Hair follicular keratinocyte (primary cell): ENCODE measurements around the genes PPP2R5D, MEA1, POLH and MRPS18A.

DNA sequence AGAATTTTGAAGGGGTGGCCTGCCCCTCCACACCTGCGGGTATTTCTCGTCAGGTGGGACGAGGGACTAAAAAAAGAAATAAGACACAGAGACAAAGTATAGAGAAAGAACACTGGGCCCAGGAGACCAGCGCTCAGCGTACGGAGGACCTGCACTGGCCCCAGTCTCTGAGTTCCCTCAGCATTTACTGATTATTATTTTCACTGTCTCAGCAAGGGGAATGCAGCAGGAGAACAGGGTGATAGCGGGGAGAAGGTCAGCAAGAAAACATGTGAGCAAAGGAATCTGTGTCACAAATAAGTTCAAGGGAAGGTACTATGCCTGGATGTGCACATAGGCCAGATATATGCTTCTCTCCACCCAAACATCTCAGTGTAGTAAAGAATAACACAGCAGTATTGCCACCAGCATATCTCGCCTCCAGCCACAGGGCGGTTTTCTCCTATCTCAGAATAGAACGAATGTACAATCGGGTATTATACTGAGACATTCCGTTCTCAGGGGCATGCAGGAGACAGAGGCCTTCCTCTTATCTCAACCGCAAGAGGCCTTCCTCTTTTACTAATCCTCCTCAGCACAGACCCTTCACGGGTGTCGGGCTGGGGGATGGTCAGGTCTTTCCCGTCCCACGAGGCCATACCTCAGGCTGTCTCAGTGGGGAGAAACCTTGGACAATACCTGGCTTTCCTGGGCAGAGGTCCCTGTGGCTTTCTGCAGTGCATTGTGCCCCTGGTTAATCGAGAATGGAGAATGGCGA lies 3.2 kb upstream of the C6orf226 start:
- RAMPAGE, long total RNA: no peak

GRCh38 chr6:42901469-42902208 lies 11.0 kb upstream of the C6orf226 start:
- RAMPAGE, long total RNA: no peak

DNA sequence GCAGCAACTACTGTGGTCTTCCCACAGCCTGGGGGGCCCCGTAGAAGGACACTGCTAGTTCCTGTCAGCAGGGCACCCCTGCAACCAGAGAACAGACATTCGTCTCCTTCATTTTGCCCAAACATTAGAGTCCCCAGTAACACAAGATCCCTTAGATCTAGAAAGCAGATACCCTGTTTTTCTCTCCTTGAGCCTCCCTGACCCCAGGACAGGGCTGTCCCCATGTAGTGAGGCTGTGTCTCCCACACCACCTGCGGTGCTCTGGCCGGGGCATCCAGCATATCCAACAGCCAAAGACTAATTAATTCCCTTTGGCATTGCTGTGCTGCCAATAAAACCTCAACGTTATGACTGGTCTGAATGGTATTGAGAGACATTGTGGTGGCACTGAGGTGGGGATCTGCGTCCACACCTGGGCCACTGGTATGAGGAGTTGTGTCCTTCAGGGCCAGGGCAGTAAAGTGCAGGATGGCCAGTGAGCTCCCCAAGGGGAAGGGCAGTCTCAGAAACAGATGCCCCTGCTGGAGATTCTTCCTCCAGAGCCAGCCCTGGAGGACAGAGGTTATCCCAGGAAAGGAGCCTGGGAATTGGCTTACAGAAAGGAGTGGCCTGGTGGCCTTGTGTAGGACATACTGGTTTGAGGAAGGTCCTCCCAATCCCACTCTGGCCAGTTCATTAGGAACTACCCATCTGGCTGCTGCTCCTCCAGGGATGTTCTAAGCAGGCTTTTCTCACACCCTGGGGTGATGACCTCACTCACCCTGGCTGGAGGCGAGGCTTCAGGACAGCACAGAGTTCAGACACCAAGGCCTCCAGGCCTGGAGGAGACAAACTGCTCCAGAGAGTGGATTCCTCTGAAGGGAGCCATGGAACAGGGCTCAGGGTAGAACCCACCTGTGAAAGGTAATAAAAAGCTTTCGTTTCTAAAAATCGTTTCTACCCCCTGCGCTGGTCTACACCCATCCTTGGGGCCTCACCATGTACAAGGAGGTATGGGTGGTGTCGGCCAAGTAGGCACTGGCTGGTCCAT lies 8.7 kb downstream of the GNMT start:
- RAMPAGE, long total RNA: no peak

- RAMPAGE, long total RNA: no peak
Measured at GRCh38 chr6:42983890-42985120, at the start of gene PPP2R5D. TSS of gene PPP2R5D (plus strand) at chr6:42984570.

GRCh38 chr6:43013014-43014024 lies at the start of gene MEA1:
TSS of gene MEA1 (minus strand) at chr6:43013946.
- RAMPAGE, long total RNA: start-site peak on the minus strand at chr6:43013917-43013928, 467 and 92 reads in 2 replicates

DNA sequence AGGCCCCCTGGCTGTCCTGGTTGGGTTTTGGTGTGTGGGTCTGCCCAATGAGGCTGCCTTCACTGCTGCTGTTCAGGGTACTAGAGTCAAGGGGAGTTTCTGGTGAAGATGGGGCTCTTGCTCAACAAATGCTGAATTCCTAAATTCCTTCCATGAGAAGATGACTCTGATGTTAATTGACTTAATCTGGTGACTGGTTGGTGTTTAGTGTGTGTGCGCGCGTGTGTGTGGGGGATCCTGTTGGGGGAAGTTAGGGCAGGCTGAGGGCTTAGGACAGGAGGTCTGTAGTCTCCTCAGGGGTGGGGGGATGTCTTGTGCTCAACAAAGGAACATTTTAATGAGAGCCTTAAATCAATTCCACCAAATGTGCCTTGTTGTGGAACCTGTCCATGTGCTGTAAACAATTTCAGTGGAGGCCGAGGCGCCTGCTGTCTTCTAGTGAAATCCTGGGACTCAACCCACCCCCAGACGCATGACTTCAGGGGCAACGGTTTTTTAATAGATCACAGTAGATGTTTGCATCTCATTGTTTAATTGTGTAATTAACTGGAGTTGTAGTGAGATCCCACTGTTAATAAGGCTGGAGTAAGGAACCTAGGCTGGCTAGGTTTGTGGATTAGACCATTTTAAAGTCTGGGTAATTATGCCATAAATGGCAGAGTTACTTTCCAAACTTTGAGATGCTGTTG lies 2.1 kb downstream of the PTK7 start:
- RAMPAGE, long total RNA: no peak

GRCh38 chr6:43178936-43179503 lies 3.0 kb upstream of the CUL9 start:
- RAMPAGE, long total RNA: no peak

DNA sequence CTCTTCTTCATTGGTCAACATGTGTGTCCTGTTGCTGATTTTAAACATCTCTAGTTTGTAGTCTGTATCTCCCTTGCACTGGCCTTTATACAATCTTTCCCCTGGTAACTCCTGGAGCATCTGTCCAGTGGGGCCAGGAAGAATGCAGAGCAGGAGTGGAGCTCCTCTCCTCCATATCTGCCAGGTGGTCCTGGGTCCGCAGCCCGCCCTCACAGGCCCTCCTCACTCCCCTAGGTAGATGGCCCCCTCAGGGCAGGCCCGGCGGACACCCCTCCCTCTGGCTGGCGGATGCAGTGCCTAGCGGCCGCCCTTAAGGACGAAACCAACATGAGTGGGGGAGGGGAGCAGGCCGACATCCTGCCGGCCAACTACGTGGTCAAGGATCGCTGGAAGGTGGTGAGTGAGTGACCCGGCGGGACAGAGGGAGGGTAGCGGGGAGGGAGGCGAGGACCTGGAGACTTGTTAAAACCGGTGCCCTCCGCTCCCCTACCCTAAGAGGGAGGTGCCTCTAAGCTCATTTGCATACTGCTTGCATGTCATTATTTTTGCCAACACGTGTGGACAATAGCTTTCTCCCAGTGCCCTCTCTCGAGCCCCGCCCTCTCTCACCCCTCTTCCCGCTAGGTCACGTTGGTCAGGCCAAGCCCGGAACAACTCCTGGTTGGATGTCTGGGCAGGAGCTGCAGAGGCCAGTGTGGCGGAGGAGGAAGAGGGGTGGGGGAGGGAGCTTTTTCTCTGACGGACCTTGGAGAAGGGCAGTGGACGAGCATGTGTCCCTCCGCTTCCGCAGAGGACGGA lies 3.3 kb downstream of the TTBK1 start:
- RAMPAGE, long total RNA: no peak

GRCh38 chr6:43265431-43266040 lies 22.3 kb downstream of the TTBK1 start:
- RAMPAGE, long total RNA: no peak

DNA sequence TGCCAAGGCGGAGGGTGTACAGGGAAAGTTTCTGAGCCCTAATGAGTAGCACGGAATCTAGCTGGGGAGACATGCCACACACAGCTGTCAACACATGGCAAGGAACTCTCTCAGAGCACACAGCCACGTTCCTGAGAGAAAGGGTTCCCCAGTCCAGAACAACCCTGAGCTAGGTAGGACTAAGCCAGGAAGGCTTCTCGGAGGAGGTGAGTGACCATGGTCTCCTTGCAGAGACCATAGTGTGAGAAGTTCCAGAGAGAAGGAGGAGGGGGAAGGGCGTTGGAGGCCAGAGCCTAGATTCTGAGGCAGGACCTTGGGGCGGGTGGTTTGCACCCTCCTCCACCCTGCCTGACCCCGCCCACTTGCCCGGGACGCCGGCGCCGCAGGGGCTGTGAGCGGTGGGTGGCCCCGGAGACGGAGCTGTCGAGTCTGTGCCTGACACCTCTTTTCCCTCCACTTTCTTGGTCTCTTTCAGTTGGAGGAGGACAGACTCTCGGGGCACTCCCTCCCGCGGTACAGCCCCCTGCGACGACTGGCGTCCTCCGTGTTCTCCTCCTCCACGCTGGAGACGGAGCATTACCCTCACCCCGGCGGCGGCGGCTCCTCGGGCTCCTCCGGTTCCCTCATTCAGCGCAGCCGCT lies 26.0 kb downstream of the TTBK1 start:
- RAMPAGE, long total RNA: no peak

DNA sequence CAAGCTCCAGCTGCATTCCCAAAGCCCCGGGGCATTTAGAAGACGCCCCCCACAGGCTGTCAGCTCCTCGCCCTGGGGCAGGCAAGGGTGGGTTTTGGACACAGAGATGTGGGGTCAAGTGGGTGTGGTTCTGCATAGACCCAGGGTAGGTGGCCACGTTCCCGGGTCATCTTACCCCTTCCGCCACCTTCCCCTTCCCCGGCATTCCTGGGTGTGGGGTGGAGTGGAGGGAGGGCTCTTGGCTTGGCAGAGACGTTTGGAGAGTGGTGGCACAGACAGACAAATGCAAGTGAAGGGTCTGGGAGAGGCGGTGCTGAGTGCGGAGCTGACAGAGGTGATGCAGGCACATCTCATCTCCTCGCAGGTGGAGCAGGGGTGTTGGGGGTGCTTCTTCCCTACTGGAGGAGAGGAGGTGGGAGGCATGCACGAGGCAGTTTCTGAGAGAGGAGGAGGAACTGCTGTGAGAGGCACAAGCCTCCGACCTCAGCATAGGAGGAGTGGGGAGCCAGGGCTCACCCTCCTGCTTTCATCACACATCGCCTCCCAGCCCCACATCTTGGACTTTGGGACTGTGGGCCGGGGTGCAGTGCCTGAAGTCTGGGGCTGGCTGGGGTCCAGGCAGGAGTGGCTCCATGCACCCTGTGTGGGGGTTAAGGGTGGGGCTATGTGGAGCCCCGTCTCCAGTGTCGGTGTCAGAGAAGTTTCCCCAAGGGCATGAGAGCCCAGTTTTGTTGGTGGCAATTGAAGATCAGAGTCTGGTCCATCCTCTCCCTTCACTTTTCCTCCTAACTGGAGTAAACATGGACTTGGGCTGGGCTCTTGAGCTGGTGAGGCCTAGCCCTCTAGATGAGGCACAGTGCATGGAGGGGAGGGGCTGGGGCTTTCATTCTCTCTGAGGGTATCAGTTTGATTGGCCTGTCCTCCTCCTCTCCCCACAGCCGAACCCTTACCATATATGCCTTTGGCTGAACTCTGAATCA lies 20.3 kb upstream of the SLC22A7 start:
- RAMPAGE, long total RNA: no peak

DNA sequence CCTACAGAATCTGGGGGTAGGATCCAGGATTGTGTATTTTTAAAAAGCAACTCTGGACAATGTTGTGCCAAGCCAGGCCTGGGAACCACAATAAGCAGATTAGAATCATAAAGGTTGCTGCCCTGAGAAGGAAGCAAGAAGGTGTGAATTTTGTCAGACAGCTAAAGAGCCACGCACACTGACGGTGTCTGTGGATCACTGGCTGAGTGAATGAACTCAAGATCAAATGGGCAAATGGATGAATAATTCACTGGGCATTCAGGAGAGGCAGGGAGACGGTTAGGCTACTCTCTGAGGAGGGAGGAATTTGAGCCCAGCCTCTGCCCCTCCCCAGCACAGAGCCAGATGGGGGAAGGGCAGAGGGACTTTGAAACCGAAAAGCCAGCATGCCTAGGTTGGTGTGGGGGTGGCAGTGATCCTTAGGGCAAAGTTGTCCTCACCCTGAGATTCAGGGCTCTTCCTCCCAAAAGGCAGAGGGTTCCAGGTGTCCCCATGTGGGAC lies 19.5 kb upstream of the SLC22A7 start:
- RAMPAGE, long total RNA: no peak

DNA sequence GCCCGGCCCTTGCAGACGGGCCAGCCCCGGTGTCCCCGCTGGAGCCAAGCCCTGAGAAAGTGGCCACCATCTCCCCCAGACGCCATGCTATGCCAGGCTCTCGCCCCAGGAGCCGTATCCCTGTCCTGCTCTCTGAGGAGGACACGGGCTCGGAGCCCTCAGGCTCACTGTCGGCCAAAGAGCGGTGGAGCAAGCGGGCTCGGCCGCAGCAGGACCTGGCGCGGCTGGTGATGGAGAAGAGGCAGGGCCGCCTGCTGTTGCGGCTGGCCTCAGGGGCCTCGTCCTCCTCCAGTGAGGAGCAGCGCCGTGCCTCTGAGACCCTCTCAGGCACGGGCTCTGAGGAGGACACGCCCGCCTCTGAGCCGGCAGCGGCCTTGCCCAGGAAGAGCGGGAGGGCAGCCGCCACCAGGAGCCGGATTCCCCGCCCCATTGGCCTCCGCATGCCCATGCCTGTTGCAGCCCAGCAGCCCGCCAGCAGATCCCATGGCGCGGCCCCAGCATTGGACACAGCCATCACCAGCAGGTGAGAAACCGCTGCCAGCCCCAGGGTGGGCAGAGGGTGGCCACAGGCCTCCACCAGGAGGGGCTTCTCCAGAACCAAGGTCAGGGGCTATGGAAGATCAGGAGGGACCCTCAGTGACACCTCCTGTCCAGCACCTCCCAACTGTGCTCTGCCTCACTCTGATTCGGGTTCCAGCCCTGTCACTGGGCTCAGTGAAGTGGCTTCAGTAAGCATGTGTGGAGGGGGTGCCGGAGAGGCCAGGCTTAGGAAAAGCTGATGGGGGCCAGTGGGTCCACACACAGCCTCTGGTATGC lies 14.1 kb upstream of the SLC22A7 start:
- RAMPAGE, long total RNA: no peak

- RAMPAGE, long total RNA: no peak
Measured at GRCh38 chr6:43284813-43285985, 12.9 kb upstream of the SLC22A7 start.

GRCh38 chr6:43434259-43435063 lies 7.1 kb downstream of the ABCC10 start:
- RAMPAGE, long total RNA: no peak

- RAMPAGE, long total RNA: no peak
Measured at GRCh38 chr6:43510592-43511292, 596 bp upstream of the LRRC73 start.

GRCh38 chr6:43575818-43576607 lies at the start of gene POLH:
TSS of gene POLH (plus strand) at chr6:43576185.
- RAMPAGE, long total RNA: no peak

- RAMPAGE, long total RNA: no peak
Measured at GRCh38 chr6:43631091-43631773, 2.2 kb upstream of the GTPBP2 start.

DNA sequence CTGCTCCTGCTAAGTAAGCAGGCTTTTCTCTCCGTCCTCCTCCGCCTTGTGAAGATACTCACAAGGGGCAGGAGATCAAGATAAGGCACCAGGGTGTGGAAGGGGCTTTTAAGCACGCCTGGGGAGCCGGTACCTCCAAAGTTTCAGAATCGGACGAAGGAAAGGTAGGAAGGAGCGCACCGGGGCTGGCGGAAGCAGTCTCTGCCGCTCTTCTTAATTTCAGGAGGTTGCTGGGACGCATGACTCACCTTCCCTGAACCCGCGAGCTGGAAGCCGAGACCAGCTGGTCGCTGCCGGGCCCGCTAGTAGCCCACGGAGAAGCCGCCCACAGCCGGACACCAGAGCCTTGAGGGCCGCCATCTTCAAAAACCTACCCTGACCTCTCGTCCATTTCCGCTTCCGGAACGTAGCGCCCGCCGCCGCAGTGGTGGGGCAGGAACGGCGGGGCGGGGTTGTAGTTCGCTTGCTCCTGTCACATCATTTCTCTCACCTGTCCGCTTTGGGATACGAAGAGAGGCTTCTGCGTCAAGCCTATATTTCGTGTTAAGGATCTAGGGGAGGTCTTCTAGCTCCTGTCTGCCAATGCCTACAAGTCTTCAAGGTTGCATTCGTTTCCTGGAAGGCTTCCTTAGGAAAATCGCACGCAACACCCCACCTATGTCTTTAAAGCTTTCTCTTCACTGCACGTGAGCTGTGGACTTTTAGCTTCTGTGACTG lies at the start of gene MRPS18A:
MRPS18A (minus strand) TSS at position 372 of the 717 bp plus-strand sequence.
- RAMPAGE, long total RNA: start-site peak on the minus strand centred at position 370 of the sequence, 16 bp wide, 250 and 92 reads in 2 replicates

DNA sequence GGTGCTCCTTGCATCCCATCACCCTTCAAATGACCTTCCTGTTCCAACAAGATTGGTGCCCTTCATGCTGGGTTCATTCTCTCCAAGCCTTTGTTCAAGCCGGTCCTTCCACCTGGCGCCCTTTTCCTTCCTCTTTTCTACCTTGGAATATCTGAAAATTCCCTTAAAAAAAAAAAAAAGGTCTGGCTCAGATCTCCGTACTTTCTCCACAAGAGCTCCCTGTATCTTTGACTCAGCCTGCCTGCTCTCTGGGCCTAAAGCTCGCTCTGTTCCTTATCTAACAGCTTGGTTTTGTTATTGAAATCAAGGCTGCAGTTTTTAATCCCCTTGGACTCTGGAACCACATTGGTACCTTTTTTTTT lies 22.2 kb upstream of the MRPS18A start:
- RAMPAGE, long total RNA: no peak